Ileum (tissue), 1 donor: ENCODE measurements around a stretch of chr17.

DNA sequence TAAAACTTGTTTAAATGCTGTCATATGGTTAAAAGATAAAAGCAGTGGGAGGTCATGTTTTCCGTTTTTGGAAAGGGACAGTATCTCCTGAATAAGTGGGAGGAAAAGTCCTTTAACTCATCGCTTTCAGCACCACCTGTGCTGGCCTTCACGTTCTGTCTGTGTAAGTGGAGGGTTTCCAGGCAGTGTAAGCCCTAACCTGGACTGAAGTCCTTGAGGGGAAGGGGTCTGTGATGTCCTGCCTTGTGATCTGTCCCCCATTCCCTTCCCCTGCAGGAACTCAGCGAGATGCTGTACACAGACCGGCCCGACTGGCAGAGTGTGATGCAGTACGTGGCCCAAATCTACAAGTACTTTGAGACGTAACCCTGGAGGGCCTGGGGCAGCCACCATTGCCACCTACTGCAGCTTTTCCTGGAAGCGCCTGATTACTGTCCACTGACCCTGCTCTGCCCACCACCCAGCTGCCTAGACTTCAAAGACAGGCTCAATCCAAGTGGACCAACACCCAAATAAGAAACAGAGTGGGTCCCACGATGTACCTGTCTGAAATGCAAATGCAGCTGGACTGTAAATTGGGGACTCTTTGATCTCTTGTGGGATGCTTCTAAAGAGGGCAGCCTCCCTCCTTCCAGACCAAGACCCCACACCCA, 153.5 kb downstream of the LGALS9B start:
- PRO-cap, result no peak

GRCh38 chr17:20632965-20633716, 53.6 kb downstream of the CDRT15L2 start:
- PRO-cap, result no peak

DNA sequence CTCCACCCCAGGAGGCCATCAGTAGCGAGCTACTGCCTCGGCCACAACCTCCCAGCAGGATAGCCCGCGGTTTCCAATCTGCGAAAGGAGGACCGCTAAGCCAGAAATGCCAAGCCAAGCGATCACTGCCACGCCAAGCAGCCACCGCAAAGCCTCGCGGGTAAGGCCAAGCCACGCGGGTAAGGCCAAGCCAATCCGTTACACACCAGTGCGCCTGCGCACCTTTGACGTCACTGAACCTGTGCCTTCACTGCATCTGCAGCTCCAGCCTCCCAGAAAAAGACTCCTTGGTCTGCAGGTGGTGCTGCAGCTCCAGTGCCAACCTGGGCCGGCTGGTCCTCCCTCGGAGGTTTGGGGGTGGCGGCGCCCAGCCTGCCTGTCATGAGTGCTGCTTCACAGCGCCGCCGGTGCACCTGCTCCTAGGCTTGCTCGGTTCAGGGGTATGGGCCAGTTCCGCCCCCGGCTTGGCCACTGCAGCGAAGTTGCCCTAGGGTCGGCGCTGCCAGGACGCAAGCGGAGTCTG, 146.7 kb downstream of the USP22 start:
- PRO-cap, result no peak

GRCh38 chr17:20938146-20938717, 104.6 kb downstream of the USP22 start:
- PRO-cap, result no peak

DNA sequence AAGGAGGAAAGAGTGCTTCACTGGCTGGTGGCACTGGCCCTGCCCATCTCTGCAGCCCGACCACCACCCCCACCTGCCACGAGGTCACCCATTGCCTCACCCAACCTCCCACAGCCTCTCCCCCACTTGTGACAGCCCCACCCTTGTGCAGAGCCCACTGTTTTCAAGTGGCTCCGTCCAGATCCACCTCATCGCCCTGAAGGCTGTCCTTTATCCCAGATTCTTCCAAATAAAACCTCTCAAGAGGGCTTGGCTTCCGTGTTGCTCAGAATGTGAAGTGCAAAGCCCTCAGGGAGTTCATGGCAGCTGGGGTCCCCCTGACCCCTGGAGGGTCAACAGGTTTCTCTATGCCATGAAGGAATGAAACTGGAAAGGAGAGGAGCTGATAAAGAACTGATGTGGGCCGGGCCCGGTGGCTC, 39.6 kb downstream of the USP22 start:
- PRO-cap, result no peak

GRCh38 chr17:21020030-21020614, 22.7 kb downstream of the USP22 start:
- PRO-cap, result no peak

GRCh38 chr17:21021037-21021957, 21.5 kb downstream of the USP22 start:
- PRO-cap, result no peak

GRCh38 chr17:21028790-21029494, 13.9 kb downstream of the USP22 start:
- PRO-cap, result no peak

- PRO-cap, result no peak
These were observed 8.6 kb downstream of the USP22 start for GRCh38 chr17:21034021-21034897.

DNA sequence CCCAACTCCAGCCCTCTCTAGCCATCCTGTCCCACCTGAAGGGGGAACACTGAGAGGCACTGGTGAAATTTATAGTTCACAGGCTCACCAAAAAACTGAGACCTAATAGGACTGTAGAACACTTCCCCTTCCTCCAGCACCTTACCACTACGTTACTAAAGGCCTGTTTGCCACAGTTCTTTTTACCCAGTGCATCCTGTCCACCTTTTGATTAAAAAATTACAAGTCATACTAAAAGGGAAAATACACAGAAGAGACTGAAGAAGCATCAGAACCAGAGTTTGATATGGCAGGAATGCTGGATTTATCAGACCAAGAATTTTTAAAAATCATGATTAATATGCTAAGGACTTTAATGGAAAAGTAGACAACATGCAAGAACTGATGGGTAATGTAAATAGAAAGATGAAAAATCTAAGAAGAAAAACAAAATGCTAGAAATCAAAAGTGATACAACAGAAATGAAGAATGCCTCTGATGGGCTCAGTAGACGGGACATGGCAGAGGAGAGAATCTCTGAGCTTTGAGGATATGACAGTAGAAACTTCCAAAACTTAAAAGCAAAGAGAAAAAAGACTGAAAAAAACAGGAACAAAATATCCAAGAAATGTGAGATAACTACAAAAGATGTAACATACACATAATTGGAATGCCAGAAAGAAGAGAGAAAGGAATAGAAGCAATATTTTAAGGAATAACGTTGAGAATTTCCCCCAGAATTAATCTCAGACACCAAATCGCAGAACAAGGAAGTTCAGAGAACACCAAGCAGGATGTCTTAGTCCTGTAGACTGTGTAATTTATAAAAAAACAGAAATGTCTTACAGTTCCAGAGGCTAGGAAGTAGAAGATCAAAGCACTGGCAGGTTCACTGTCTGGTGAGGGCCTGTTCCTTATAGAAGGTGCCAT, 26.3 kb downstream of the DHRS7B start:
- PRO-cap, result no peak

DNA sequence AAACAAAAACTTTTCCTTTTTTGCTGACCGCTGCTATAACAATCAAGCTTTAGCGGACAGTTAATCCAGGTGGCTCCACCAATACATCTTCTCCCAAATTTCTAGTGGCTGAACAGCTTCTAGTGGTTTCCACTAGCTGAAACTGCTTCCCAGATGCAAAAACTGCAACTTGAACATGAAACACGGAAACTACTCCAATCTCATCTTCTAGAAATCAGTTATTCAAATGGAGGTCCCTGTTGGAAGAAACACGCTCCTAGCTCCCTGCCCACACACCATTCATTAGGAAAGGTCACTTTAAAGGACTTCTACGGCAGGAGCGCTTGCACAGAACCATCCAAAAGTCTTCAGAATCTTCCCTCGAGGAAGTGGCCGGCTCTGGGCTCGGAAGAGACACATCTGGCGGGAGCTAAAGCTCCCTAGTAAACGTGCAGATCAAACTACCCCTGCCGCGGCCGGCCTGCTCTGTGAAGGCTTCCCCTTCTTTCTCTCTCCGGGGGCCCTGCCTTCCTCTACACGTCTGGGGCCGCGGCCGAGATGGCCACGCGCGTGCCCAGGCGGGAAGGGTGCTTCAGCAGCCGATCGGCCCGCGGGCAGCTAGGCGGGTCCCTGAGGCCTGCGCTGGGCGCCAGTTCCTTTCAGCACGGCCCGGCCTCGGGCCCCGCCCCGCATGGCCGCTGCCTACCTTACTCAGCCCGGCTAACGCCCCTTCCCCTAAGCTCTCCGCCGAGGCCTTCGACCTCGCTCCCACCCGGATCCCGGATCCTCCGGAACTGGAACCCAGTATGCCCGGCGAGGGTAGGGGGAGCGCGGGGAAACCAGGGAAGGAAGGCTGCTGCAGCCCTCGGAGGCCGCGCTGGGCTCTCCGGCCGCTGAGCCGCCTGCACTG, 540 bp downstream of the TMEM11 start:
- PRO-cap, result bidirectional peak, plus-strand start at position 763 of the sequence, minus-strand start at position 663 of the sequence

DNA sequence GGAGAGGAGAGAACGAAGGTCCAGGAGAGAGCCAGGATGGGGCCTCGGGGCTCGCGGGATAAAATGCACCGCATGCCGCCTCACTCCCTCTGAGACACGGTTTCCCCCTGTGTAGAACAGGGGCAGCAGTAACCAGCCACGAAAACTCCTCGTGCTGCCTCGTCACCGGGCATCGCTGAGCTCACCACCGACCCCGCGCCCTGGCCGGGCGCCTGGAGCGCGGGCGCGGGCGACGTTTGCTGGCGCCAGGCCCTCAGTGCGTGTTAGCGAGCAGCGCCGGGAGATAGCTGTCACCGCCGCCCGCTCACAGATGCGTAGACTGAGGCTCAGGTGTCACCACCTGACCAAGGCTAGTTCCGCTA, 779 bp upstream of the MAP2K3 start:
- PRO-cap, result bidirectional peak, plus-strand start outside the sequence, minus-strand start at position 255 of the sequence

DNA sequence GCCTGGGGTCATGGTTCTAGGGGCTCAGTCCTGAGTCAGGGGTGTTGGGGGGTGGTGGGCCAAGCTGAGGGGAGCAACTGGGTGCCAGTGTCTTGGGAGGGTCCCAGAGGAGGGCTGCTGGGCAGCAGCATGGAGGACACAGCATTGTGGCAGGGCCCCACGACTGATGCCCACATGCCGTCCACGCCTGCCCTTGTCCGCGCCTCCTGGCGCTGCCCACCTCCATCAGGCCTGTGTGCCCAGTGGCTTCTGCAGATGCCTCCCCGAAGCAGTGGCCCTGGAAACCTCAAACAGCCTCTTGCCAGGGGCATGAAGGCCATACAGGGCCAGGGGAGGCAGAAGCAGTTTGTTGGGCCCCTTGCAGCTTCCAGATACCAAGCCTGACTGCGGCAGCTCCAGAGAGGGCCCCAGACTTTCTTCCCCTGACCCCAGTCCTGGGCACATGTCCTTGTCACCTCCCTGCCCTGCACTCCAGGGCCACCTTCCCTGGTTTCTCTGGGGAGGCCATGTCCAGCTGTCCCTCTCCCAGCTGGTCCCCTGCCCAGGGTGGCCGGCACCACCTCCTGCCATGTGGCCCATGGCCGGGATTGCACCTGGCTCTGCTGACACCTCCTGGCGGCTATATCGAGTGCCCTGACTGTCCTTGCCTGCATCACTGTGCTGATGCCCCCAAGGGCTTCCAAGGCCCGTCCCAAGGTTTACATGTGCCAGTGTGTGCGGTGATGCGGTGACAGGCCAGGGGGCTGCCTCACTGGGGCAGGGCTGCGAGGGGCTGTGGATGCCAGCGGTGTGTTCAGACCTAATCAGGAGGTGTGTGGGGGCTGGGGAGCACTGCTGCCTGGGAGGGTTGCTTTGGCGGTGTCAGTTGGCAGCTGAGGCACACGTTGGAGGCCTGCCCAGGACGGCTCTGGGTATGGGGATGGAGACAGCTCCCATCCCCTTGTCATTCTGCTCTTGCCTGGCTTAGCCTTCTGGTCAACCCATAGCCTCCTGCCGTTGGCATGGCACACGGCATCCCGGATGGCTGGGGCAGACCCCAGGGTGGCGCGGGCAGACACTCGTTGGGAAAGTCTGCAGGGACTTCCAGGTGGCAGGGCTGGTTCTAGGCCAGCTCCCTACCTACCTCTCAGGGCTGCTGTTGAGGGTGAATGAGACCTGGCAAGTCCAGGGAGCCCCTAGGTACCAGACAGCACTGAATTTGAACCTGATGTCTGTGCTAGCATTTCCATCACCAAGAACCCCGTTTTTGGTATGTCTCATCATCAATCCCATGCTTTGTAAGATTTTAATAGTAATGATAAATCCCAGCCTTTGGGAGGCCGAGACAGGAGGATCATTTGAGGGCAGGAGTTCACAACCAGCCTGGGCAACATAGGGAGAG, 5.4 kb downstream of the MAP2K3 start:
- PRO-cap, result no peak

DNA sequence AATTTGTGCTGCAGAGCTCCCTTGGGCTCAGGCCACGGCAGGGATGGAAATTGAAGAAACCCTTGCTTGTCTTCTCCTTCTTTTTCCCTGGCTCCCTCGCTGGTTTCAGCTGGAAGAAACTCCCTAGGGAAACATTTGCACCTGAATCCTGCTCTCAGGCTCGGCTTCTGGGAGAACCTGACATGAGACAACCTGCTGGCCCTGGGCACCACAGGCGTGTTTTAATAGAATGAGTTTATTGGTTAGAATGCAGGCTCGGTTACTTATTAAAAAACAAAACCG, 37.8 kb downstream of the MAP2K3 start:
- PRO-cap, result no peak

- PRO-cap, result no peak
These were observed 5.7 kb upstream of the KCNJ12 start for GRCh38 chr17:21370291-21371010.

GRCh38 chr17:21397321-21397958, 21.3 kb downstream of the KCNJ12 start:
- PRO-cap, result no peak

DNA sequence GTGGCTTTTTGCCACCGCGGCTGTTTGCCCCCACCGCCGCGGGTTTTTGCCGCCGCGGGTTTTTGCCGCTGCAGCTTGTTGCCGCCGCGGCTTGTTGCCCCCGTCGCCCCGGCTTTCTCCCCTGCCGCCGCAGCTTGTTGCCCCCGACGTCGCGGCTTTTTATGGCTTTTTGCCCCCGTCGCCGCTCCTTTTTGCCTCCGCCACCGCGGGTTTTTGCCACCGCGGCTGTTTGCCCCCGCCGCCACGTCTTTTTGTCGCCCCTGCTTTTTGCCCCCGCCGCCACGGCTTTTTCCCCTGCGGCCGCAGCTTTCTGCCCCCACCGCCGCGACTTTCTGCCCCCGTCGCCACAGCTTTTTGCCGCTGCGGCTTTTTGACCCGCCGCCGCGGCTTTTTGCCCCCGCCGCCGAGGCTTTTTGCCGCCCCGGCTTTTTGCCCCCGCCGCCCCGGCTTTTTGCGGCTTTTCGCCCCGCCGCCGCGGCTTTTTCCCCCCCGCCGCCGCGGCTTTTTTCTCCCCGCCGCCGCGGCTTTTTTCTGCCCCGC, 149.6 kb downstream of the KCNJ18 start:
- PRO-cap, result no peak

DNA sequence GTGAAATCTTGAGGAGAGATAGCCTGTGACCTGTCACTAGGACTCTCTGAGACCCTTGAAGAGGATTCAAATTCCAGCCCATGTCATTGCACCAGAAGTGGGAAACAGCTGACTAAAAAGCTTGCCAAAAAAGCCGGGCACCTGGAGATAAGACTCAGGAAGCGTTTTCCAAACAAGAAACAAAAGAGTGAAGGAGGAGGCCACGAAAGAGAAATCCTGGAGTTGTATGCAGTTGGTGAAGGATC, 9.1 kb upstream of the WSB1 start:
- PRO-cap, result no peak

DNA sequence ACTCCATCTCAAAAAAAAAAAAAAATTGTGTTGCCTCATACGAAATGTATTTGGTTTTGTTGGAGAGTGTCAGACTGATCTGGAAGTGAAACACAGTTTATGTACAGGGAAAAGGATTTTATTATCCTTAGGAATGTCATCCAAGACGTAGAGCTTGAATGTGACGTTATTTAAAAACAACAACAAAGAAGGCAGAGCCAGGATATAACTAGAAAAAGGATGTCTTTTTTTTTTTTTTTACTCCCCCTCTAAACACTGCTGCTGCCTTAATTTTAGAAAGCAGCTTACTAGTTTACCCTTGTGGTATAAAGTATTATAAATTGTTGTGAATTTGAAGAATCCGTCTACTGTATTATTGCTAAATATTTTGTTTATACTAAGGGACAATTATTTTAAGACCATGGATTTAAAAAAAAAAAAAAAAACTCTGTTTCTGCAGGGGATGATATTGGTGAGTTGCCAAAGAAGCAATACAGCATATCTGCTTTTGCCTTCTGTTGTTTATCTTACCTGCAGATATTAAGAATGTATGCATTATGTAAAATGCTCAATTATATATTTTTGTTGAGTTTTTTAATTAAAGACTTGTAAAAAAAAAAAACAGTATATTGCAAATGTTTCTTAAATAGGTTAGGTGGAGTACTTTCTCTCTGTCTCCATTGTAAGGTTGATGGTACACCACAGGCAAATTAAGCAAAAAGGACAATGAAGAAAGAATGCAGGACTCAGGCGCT, 19.3 kb downstream of the WSB1 start:
- PRO-cap, result no peak

GRCh38 chr17:27322368-27322846, 28.5 kb downstream of the WSB1 start:
- PRO-cap, result no peak